AG04449 (cell line): ENCODE measurements around a stretch of chr2.

DNA sequence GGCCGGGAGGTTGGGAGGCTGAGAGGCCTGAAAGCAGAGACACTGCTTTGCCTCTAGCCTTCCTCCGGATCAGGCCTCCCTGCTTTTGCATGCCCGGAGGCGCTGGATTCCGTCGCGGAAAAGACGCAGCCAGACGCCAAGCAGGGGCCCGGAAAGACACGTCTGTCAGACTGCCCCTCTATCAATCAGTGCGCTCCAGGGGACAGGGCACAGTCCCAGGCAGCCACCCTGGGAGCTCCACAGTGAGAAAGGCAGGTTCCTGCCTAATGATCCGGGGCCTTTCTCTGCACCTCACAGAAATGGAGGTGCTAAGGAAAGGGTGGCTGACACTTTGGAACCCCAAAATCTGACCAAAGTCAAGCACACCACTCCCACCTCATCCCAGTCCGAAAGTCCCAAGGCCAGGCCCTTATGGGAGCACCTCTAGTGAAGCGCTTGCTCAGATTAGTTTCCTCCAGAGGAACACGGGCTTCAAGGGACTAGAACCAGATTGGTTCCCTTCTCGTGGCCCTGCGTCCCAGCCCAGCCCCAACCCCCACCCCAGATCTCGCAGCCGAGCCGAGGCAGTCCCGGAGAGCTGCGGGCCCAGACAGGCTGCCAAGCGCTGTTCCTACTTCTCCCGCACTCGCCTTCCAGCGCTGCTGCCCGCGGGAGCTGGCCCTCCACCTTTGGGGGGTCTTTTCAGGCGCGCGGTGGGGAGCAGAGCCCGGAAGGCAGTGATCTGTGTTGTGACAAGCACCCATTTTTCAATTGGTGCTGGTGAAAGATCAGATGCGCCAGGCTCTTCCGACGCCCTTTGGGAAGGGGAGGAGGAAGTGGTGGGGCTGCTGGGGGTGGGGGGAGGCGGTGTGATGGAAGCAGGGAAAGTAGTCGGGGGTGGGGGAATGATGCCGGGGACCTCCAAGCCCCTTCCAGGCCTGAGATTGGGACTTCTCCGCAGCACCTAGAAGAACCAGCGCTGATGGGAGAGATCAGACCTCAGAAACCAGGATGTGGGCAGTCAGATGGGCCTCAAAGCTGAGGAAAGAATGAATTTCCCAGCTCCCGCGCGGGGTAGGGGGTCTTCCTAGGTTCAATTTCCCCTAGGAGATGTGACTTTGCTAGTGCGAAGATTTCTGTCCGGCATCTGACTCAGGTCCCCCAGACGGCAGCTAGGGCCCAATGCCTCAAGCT is 5.2 kb downstream of the DLX1 start:
- RRBS, result 34% methylated on average over 10 of the region's 47 CpGs

GRCh38 chr2:172226199-172226636 is 123.5 kb upstream of the DLX2 start:
- RRBS, result no CpG with 5 or more reads among the region's 6 CpGs

DNA sequence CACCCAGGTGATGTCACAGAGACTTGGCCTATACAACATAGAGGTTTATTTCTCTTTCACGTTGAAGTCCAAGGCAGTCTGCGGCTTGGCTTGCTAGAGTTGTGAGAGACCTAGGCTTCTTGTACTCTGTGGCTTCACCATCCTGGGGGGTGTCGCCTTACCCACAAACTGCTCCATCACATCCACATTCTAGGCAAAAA is 121.8 kb upstream of the ITGA6 start:
- RRBS, result no CpG with 5 or more reads among the region's 3 CpGs

- RRBS, result no CpG with 5 or more reads among the region's 3 CpGs
These were observed 53.1 kb upstream of the ITGA6 start for GRCh38 chr2:172374328-172374614.

DNA sequence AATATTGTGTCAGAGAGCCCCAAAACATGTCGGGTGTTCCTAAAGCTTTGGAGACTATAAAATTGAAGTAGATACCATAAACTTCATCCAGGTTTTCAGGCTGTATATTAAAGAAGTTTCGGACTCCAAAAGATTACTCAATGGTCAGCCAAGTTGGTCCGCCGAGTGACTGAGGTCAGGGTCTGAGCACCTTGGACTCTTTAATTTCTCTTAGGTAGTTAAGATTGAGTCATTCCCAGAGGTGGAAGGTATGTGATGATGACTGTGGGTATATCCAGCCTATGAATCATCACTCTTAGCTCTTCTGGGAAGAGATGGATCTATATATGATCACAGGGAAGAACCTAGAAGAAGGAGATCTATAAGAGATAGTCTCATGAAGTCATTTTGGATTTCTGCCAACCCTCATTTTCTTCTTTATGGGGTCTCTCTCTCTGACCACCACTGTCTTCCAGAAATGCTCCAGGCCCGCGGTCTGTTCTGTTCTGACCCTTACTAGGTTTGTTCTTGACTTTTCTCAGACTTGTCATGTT is 3.3 kb downstream of the ITGA6 start:
- RRBS, result no CpG with 5 or more reads among the region's 6 CpGs

- RRBS, result no CpG with 5 or more reads among the region's 3 CpGs
These were observed 7.5 kb downstream of the ITGA6 start for GRCh38 chr2:172434764-172435437.

DNA sequence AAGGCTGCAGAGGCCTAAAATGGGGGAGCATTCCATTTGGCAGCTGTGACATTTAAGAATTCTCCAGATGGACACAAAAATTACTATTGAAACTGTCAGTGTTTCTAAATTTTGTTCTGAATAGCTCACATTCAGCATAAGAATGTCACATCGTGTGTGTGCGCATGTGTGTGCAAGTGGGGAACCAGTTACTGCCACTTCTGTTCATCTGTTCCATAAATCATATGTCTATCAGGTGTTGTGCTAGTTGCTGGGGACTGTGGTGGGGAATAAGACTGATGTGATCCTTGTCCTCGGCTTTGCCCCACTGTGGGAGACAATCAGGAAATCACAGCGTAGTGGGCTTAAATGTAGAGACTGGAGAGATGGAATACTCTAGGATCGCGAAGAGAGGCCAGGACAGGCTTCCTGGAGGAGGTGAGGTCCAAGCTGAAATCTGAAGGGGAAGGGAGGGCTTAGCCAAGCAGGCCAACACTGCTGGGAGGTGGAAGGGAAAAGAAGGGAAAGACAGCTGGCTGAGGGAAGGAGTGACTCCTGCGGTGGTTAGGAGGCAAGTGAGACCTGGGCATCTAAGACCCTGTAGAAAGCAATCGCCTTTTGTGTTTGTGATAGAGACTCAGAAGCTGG is 55.4 kb downstream of the ITGA6 start:
- RRBS, result no CpG with 5 or more reads among the region's 8 CpGs

- RRBS, result no CpG with 5 or more reads among the region's 3 CpGs
These were observed 126.6 kb downstream of the RAPGEF4 start for GRCh38 chr2:172862256-172862655.

DNA sequence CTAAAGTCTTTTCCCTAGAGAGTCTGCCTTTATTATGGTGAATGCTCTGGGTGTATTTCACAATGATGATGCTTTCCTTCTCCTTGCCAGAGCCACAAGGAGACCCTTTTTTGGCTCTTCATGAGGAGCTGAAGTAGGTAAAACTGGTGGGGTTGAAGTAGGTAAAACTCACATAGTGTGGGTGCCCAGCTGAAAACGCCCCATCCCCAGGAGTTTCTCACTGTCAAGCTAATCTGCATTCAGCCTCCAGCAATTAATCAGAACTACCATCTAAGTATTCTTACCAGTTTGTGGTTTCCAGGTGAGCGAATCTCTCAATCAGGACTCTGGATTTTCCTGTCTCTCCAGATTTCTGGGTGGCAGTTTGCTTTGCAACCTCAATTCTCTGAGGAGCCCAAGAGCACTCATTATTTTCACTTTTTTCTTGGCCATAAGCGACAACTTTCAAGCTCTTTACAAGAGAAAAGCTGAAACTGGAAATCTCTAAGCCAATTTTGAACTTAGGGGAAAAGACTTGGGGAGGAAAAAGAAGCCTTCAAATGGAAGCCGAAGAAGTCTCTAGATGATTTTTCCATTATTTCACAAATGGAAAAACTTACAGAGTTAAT is 121.6 kb upstream of the MAP3K20 start:
- RRBS, result no CpG with 5 or more reads among the region's 4 CpGs

DNA sequence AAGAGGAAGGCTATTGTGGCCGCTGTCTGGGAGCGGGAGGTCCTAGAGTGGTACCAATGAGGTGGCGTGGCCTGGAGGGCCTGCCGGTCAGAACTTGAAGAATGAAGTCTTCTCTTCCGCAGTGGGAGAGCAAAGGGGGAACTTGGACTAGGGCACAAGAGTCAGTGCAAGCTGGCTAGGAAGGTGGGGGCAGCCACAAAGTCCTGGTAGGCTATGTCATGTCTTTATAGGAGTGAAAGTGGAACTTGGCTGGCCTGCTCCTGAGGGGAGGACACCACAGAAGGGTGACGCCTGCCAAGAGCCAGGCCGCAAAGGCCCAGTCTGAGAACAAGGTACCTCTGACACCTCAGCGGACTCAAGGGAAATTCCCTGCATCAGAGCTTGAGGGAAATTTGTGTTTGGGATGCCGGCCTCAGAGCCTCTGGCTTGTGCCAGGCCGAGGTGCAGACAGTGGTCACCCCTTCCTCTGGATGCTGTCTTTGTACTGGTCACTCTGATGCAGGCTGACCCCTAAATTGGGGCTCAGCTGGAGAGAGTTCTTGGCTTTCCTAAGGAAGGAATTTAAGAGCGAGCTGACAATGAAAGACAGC is 32.1 kb upstream of the MAP3K20 start:
- RRBS, result no CpG with 5 or more reads among the region's 11 CpGs

- RRBS, result no CpG with 5 or more reads among the region's 12 CpGs
These were observed 31.6 kb upstream of the MAP3K20 start for GRCh38 chr2:173044018-173044535.

DNA sequence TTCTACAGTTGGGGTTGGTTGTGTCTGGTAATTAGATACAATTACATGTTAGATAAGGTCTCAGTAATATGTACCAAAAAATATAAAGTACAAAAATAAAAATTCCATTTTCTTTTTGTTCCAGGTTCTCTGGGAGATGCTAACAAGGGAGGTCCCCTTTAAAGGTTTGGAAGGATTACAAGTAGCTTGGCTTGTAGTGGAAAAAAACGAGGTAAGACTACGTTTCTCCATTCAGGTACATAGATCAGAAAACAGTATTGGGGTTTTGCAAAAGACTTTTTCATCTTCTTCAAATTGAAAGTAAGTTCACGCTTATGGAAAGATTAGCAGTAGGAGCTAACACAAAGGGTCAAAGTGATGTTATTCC is 122.2 kb downstream of the MAP3K20 start:
- RRBS, result no CpG with 5 or more reads among the region's 3 CpGs

- RRBS, result no CpG with 5 or more reads among the region's 10 CpGs
These were observed 133.9 kb downstream of the MAP3K20 start for GRCh38 chr2:173209488-173209936.

DNA sequence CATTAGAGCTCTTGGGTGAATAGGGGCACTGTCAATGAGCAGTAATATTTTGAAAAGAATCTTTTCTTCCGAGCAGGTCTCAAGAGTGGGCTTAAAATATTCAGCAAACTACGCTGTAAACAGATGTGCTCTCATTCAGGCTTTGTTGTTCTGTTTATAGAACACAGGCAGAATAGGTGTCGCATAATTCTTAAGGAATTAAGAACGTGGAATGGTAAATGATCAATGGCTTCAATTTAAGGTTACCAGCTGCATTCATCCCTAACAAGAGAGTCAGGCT is 3.3 kb upstream of the CDCA7 start:
- RRBS, result no CpG with 5 or more reads among the region's 4 CpGs

- RRBS, result no CpG with 5 or more reads among the region's 13 CpGs
These were observed 94.4 kb downstream of the CDCA7 start for GRCh38 chr2:173449139-173449388.

GRCh38 chr2:173903558-173904090 is 61.5 kb downstream of the SP3 start:
- RRBS, result no CpG with 5 or more reads among the region's 7 CpGs

- RRBS, result no CpG with 5 or more reads among the region's 2 CpGs
These were observed 28.3 kb downstream of the SP3 start for GRCh38 chr2:173936647-173937585.

GRCh38 chr2:173954586-173955151 is 10.5 kb downstream of the SP3 start:
- RRBS, result no CpG with 5 or more reads among the region's 3 CpGs

DNA sequence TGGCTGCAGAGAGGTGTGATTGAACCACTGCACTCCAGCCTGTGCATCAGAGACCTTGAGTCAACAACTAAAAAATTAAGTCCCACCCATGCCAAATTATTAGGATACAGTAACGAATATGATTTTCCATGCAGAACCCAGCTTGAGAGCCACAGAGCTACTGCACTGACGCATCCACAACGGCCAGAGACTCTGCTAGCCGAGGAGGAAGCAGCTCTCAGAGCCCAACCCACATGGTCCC is 25.7 kb upstream of the SP3 start:
- RRBS, result no CpG with 5 or more reads among the region's 4 CpGs